ENCODE data around the genes MAGIX, NUDT11, MAGED4B and GPR173.

- PRO-cap, result no peak
Observed at GRCh38 chrX:49064389-49064902, 5.6 kb downstream of the CCDC120 start.

DNA sequence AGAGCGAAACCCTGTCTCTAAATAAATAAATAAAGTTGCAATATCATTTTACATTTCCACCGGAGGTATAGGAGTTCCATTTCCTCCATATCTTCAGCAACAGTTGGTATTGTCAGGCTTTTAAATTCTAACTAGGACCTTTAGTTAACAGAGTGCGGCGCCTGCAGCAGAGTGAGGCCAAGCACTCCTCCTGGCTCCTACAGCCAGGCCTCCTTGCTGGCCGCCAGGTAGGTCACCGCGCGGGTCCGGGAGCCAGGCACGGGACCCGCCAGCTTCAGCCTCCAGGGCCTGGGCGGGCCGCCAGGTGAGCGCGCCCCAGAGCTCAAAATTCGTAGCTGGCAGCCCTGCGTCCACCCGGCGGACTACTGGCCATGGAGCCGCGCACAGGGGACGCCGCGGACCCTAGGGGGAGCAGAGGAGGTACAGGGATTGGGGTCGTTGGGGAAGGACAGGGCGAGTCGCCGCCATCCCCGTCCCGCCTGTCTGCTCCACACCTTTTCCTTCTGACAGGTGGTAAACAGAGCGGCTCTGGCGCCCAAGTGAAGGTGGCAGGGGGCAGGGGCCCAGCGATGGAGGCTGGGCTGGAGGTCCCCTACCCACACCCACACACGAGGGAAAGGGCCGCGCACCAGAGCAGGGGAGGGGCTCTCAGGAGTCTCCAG lies at the start of gene MAGIX:
Gene MAGIX, plus strand, starts transcription at position 240 of the 662 bp plus-strand sequence.
- PRO-cap, result bidirectional peak, plus-strand start at position 360 of the sequence, minus-strand start at position 364 of the sequence; unidirectional peak, minus-strand start at position 481 of the sequence

GRCh38 chrX:49174523-49175534 lies 3.1 kb downstream of the PLP2 start:
- PRO-cap, result no peak

- PRO-cap, result no peak
Observed at GRCh38 chrX:49271350-49271939, 1.9 kb downstream of the PPP1R3F start.

- PRO-cap, result no peak
Observed at GRCh38 chrX:50634160-50634693, 163.6 kb upstream of the DGKK start.

GRCh38 chrX:50668844-50669405 lies 145.1 kb downstream of the SHROOM4 start:
- PRO-cap, result unidirectional peak, plus-strand start at chrX:50669143

- PRO-cap, result no peak
Observed at GRCh38 chrX:51496072-51496778, at the start of gene NUDT11. TSS of gene NUDT11 (minus strand) at chrX:51496592.

GRCh38 chrX:51894247-51895042 lies 1.0 kb downstream of the MAGED1 start:
- PRO-cap, result unidirectional peak, plus-strand start at chrX:51894586

DNA sequence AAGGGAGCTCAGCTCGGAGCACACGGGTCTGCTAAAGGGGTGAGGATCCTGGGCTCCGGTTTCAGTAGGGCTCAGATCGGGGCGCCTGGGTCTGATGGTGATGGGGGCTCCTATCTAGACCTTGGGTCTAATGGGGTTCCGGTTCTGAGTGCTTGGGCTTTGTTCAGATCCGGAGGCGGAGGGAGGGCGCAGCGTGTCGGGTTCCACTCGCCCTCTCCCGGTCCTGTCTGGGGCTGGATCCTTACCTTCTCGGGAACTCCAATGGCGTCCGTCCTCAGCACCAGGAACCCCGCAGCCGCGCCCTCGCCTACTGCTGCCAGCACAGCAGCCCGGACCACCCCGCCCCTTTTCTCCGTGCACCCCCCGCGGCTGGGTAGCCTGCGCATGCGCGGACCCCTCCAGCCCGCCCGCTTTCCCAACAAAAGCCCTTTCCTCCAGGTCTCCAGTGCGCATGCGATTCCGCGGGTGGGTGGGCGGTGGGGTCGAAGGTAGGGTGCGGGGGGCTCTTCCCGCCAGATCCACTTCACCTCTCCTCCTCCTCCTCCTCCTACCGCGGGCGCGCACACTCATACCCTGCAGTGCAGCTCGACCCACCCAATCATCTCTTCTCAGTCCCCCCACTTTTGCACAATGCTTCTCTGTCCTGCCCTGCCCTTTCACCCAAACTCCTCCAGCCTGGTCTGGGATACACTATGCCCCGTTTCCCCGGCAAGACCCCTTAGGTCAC lies at the start of gene MAGED4B:
Gene MAGED4B, minus strand, starts transcription at position 299 of the 727 bp plus-strand sequence.
- PRO-cap, result no peak

- PRO-cap, result no peak
Observed at GRCh38 chrX:52261385-52261620, 76.6 kb downstream of the MAGED4 start.

GRCh38 chrX:52261621-52262273 lies 77.1 kb downstream of the MAGED4 start:
- PRO-cap, result bidirectional peak, plus-strand start at chrX:52261944, minus-strand start at chrX:52261855

- PRO-cap, result unidirectional peak, minus-strand start at chrX:53048465
Observed at GRCh38 chrX:53048092-53049299, at the start of gene GPR173. TSS of gene GPR173 (plus strand) at chrX:53048789.

GRCh38 chrX:53082469-53083344 lies 540 bp downstream of the TSPYL2 start:
- PRO-cap, result bidirectional peak, plus-strand start at chrX:53082733, minus-strand start at chrX:53082642

GRCh38 chrX:53083692-53083913 lies 1.4 kb downstream of the TSPYL2 start:
- PRO-cap, result no peak

GRCh38 chrX:53086423-53086975 lies 4.3 kb downstream of the TSPYL2 start:
- PRO-cap, result no peak

DNA sequence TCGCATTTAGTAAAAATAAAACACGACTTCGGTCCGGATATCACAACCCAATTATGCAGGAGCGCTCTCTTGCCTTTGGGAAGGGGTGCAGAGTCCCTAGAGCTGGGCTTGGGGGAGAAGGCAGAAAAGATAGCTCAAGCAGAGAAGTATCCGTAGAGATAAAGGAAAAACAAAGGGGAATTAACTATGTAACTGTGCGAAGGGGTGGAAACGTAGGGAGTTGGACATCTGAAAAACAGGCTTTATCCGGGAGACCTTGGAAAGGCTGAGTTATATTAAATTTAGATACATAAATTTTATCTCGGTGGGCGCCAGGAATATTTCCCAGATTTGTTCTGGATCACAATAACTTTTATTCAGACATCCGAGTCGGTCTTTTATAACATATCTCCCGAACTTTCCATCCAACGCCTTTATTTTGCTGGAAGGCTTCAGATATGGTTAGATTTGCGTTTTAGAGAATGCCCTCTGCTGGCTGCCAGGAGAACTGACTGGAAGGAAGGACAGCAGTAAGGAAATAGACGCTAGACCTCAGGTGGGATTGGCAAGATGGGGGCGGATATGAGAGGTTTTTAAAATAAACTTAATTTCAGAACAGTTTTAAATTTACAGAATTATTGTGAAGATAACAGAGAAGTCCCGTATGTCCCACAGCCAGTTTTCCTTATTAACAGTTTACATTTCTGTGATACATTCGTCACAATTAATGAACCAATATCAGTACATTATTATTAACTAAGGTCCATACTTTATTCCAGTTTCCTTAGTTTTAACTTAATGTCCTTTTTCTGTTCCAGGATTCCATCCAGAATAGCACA lies 4.8 kb upstream of the KANTR start:
- PRO-cap, result no peak

GRCh38 chrX:53281031-53281928 lies 39.9 kb downstream of the IQSEC2 start:
- PRO-cap, result bidirectional peak, plus-strand start at chrX:53281394, minus-strand start at chrX:53281345; bidirectional peak, plus-strand start at chrX:53281761, minus-strand start at chrX:53281596

DNA sequence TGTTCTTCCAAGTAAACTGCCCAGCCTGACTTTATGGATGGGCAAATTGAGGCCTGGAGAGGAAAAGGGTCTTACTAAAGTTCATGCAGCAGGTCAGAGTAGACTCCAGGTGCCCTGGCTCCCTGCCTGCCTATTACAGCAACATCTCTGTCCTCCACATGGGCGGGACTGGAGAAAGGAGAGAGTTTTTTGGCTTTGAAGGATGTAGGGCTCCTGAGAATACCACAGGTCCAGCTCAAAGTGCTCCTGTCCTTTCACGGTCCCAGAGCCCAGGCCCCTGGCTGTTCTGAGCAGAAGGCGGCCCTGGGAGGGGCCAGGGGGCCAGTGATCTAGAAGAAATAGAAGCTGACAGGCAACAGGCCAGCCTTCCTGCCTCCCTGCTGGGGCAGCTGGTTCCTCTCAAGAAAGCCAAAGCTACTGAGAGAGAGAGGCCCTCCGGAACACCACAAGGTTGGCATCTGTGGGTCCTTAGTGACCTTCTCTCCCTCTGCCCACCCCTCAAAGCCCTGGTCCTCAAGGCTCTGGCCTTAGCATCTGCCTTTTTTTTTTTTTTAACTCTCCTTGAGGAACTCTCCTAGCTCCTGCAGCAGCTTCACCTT lies 38.8 kb downstream of the IQSEC2 start:
- PRO-cap, result no peak

GRCh38 chrX:53309393-53309830 lies 11.7 kb downstream of the IQSEC2 start:
- PRO-cap, result no peak

DNA sequence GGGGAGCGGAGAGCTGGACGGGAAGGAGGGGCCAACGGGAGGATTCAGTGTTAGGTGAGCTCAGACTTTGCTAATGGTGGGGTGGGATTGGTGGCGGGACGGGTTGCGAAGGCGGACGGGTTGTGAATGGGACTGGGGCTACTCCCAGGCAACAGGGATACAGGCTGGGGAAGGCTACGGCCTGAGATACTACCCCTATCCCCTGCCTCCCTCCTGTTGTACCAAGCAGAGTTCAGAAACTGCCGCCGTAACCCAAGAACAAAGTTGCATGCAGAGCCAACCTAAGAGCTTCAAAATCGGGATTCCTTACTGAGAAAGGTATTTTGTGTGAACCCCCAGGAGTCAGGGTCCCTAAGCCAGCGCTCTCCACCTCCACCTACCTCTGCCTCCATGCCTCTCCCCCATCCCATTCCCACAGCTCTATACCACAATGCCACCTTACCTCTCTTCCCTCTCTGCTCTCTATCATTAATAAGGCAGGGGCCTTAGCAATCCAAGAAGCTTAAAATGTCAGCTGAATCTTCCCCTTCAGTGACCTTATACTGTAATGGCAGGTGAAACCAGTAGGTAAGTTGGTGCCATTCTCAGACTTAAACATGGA lies 512 bp downstream of the RIBC1 start:
- PRO-cap, result no peak